A673 (cell line): ENCODE measurements around the genes OR4X2, OR4A5, OR5D13, OR5D16, OR5T3, OR8J1, OR9G4, P2RX3, TIMM10 and SMTNL1.

GRCh38 chr11:47606347-47607217 is 12.4 kb upstream of the C1QTNF4 start:
- PRO-cap: no peak

DNA sequence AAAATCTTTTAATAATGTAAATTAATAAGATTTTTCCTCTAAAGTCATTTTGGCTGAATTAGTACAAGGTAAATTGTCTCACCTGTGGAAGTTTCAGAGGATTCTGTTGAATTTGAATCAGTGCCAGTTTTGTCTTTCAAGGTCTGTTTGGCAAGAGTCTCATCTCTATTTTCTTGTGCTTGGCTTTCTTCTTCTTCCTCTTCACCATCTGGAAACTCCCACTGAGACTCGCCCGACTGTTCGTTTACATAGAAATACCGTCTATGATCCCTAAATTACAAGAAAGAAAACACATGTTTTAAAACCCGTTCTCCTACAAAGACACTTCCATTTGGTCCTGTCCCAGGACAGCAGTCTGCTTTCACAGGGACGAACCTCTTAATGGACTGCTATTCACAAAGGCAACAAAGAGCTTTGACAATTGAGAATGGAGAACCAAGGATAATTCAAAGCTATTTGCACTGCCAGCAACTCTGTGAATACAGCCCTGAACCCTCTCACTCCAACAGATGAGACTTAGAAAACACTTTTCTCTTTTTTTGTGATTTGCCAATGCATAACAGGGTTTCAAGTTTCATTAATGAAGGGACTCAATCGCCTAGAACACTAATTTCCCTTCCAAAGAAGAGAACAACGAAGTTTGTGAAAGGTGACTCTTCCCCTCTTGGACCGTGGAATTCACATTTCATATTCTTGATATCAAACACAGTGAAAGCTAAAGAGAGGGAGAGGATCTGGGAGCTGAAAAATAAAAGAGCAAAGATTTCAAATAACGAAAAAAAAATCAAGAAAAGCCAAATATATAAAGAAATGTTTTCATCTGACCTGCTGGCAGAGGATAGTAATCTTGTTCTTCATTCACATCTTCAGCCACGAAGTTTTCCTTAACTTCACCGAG is 16.4 kb upstream of the AGBL2 start:
- PRO-cap: no peak

- PRO-cap: no peak
Observed at GRCh38 chr11:47835487-47835783, 12.7 kb downstream of the NUP160 start.

- PRO-cap: no peak
Observed at GRCh38 chr11:47987343-47988396, 7.3 kb downstream of the PTPRJ start.

DNA sequence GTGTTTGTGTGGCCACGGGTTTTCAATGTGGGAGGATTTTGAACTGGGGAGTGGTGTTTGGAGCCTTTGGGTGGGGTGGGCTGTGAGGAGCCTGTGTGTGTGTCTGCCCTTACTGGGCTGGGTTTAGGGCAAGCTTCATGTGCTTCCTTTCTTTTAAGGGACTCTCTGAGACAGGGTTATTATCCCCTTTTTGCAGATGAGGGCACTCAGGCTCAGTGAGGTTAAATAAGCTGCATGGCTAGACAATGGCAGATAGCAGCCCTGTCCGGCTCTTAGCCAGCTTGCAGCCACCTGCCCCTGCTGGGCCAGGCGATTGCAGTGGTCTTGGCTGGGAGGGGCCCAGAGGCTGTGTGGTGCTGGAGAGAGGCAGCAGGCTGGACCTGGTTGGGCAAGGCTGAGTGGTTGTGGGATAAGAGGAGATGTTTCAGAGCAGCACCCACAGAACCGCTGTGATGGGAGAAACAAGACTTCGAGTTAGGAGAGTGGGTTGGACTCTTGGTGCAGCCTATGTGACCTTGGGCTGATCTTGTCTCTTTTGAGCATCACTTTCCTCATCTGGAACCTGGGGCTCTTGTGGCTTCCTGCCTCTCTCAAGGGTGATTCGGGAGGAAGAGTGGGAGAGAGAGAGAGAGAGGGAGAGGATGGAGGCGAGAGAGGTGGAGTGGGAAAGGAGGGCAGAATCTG is 25.5 kb downstream of the PTPRJ start:
- PRO-cap: no peak

GRCh38 chr11:48244662-48245286 is at the start of gene OR4X2:
Gene OR4X2 (plus strand): TSS chr11:48245104.
- PRO-cap: no peak

DNA sequence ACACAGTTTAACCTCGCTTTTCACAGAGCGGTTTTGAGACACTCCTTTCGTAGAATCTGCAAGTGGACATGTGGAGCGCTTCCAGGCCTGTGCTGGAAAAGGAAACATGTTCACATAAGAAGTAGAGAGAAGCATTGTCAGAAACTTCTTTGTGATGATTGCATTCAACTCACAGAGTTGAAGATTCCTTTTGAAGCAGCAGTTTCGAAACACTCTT is 66.4 kb downstream of the OR4C46 start:
- PRO-cap: no peak

DNA sequence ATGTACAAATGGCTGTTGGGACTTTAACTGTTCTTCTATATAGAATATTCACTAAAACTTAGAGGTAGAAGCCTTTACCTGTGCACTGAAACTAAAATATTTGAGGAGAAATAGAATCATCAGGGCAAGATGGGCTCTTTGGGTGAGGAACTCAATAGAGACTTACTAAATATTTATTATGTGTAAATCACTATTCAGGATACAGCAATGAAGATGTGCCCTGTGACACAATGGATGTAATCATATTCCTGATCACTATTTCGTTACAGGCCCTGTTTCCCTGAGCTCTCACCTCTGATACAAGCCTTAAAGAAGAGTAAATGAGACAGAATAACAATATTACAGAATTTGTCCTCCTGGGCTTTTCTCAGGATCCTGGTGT is at the start of gene OR4A5:
TSS of gene OR4A5 (plus strand) at position 268 of the 382 bp plus-strand sequence.
- PRO-cap: no peak

GRCh38 chr11:55773145-55773566 is at the start of gene OR5D13:
Gene OR5D13 (plus strand): TSS chr11:55773438.
- PRO-cap: no peak

DNA sequence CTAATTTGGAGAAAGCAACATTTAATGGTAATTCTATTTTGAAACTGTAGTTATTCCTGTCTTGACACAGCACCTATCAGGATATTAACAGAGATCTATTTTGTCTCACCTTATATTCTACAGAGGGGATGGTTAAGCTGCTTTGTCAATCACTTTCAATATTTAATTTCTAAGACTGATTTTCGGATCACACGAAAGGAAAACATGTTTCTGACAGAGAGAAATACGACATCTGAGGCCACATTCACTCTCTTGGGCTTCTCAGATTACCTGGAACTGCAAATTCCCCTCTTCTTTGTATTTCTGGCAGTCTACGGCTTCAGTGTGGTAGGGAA is at the start of gene OR5D16:
TSS of gene OR5D16 (plus strand) at position 205 of the 335 bp plus-strand sequence.
- PRO-cap: no peak

GRCh38 chr11:56252076-56252320 is at the start of gene OR5T3:
Gene OR5T3 (plus strand): TSS chr11:56252254.
- PRO-cap: no peak

DNA sequence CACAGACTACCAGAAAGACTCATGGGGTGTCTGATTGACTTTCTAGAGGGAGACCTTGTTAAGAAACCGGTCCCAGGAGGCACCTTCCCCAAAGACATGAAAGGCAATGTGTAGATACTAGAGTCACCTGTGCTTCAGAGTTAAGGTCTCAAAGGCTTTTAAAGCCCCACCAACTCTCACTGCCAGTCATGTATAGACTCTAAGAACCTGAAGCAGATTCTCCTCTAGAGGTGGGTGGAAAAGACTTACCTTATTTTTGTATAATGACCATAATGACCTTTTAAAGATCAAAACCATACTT is at the start of gene OR8J1:
TSS of gene OR8J1 (plus strand) at position 196 of the 301 bp plus-strand sequence.
- PRO-cap: no peak

DNA sequence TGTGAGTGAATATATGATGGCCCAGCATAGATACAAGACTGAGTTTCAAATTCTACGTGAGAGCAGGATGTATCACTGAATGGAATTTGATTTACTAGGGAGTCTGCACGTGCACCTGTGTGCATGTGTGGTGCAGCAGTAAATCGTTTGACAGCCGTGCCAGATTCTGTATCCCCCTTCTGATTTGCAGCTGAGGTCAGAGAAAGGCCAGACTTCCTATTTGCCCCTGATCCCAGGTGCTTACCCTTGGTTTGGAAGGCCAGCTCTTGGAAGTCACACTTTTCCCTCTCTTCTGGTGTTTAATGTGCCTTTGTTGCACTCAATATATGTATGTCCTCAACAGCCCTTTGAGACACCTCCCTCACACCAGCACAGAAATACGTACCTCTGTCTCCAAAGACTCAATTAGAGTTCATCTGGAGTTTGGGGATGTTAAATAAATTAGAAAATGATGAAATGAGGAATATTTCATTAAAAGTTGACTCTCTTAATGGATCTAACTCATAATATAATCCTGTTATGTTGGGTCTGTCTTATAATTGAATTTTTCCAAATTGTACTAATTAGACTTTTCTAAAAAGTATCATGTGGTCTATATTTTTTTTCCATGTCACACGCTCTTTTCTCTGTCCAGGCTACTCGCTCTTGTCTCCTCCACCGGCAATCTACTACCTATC is at the start of gene OR9G4:
TSS of gene OR9G4 (minus strand) at position 286 of the 677 bp plus-strand sequence.
- PRO-cap: no peak

DNA sequence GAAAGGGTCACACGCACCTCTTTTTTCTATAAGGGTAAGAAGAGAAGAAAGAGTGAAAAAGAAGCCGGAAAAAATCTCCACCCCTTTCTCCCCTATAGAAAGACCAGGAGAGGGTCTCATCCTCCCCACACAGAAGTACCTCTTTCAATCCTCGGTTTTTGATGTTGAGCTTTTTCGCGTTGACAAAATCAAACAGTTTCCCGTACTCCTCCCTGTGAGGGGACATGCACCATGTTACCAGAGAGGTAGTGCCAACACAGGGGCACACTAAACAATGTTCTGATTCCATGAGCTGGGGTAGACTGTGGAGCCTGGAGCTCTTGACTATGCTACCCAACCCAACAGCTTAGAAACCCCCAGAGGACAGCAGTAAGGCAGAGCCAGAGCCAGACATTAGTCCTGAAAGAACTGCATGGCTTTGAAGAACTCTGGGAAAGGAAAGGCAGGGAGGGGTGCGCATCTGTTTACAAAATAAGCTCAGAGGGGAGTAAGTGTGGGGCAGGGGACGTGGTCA is 4.9 kb downstream of the SSRP1 start:
- PRO-cap: no peak

DNA sequence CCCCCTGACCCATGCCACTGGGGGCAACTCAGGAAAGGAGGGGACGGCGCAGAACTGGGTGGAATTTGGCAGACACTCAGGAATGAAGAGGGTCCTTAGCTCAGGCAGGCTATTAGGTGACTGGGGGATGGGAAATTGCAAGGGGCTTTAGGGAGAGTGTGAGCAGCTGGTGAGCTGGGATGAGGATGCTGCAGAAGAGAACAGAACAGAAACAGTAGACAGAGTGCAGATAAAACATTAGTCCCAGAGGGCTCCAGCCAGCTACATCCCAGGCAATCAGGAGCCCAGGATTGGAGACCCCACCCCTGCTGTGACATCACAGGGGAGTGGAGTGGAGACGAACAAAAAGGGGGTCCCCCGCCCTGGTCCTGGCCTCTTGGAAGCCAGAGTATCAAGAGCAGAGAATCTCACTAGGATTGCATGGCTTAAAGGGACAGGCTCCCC is at the start of gene P2RX3:
TSS of gene P2RX3 (plus strand) at position 371 of the 444 bp plus-strand sequence.
- PRO-cap: no peak

DNA sequence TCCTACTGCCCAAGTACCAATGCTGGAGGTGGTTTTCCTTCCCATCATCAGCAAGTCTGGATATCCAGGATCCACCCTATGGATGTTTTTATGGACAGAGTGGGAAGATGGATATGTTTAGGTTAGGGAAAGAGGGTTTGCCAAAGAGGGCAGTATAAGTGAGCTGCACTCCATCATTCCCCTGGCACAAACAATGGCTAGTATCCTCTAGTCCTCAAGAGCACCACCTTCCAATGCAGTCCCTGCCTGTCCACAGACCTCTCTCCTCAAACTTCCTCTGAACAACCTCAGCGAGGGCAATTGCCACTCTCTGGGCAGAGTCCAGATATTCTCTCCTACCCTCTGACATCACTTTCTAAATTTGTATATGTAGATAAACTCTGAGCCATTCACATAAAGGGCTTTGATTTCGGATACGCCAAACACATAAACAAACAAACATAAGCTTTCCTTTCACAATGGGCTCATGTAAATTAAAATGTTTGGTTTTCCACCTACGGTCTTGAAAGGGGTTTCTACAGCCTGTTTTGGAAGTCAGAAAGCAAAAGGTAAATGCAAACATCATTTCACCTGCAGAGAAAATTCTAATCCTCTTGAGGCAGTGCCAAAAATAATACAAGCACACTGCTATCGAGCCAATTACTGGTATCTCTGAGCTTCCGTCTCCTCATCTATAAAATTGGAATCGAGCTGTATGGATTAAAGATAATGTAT is 3.0 kb upstream of the SLC43A3 start:
- PRO-cap: no peak

DNA sequence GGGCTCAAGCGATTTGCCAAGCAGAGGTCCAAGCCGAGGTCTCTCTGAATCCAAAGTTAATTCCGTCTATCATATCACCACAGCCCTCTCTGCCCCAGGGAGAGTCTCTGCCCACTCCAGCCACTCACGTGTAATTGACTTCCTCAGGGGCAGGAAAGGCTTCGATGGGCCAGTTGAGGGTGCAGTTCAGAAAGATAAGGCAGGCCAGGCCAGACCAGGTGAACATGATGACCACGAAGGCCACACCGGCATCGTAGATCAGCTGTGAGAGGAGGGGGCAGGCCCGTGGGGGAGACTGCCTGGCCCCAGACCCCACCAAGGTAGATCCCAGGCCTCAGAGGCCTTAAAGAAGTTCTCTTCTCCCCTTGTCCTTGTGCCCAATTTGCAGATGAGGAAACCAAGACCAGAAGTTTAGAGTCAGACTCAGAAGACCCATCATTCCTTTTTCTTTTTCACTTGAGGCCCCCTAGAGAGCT is 19.6 kb downstream of the SLC43A1 start:
- PRO-cap: no peak

DNA sequence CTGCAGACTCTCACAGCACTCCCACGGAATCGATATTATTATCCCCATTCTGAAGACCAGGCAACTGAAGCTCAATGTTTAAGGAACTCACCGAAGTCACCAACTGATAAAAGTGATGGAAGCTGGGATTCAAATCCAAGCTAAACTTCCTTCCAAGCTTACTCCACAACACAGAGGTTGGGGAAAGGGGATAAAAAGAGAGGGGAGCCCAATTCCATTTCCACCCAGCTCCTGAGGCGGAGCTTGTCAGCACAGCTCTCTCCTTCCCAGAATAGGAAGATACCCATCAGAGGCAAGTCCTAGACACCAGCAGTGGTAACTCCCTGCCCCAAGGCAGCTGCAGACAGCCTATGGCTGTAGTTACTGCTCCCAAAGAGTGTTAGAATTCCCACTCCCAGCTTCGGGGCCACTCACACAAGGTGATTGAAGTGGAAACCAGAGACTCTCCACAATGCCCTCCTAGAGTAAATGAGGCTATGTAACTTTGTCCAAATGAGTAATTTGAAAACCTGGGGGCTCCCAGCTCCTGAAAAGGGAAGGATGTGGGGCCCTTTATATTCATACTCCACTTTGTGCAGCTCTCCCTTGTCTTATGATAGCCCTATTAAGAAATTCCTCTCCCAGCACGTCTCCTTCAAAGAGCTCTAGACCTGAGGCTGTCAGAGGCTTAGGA is 2.3 kb downstream of the SLC43A1 start:
- PRO-cap: no peak

DNA sequence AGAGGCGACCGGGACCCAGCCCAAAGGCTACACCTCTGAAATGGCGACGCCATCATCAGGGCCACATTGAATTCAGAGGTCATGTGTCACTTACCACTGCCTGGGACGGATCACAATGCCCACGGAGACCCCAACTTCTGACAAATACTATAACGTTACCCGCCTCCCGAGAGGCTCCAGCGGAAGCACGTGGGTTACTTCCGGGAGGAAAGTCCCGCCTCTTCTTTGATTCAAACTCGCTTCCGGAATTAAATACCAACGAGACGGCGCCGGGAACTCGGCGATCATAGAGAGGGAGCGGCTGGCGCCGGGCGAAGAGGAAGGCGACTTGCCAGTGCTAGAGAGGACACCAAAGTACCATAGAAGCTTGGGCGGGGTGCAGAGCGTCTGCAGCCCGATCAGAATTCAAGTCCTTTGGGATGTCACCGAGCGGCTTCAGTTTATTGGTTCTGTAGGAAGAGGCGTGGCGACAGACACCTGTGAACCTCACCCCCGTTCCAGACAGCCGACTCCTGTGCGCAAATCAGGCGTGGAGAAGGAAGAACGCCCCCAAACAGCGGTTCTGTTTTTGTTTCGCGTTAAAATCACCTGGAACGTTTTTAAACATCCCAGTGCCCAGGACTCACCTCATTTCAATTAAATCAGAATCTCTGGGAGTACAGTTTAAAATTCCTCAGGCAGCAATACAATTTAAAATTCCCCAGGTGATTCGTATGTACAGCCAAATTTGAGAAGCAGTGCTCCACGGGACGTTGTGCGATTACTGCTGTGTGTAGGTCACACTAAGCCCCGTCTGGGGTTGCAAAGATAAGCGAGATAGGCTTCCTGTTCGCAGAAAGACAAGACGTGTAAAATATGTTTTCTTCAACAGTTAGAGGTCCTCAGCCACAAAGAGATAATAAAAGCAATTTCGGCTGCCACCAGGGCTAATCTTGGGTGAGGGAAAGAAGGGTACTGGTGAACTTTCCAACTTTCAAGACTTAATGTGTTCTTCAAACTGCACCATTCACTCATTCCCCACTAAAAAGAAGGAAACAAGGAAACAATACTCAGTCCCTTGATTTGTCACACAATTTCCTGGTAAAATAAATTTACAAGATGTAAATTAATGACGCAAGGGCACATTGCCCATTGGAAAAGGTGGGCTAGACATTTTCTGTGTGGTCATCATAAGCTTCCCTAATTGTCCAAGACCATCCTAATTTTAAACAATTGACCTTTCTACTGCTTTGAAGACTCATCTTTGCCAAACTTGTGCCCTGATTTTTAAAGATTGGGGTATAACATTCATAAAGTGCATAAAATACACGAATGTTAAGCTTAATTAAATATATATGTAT is at the start of gene TIMM10:
TSS of gene TIMM10 (minus strand) at position 191 of the 1,340 bp plus-strand sequence.
- PRO-cap: bidirectional peak, plus-strand start at position 287 of the sequence, minus-strand start at position 187 of the sequence; bidirectional peak, plus-strand start at position 334 of the sequence, minus-strand start at position 356 of the sequence; bidirectional peak, plus-strand start at position 819 of the sequence, minus-strand start at position 765 of the sequence

DNA sequence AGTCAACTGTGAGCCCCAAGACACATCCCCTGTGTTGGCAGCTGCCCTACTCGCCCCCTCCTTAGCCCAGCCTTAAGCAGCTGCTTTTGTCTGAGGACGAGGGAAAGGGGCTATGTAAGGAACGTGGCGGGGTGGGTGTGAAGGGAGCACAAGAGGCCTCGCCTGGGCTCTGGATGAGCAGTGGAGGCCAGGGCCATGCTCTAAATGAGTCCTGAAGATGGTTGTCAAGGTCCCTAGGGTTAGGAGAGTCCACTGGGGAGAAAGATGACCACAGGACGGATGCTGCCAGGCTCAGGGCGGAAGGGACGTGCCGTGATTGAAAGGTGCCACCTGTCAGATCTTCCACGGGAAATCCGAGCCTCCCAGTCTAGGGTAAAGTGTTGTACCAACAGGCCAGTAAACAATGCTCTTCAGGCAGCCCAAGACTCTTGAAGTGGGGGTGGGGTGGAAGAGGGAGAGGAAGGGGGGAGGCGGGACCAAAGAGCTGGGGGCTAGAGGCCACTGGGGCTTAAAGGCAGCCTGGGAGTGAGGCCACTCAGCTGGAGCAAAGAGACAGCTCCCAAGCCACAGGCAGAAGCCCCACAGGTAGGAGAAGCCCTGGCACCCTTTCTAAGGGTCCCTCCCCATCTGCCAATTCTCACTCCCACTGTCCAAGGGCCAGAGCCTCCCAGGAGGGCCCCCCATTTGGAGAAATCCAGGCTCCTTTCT is at the start of gene SMTNL1:
TSS of gene SMTNL1 (plus strand) at position 538 of the 708 bp plus-strand sequence.
- PRO-cap: no peak